Osteocyte (in vitro differentiated cells): ENCODE measurements around a stretch of chr13.

- PRO-cap: no peak
Measured at GRCh38 chr13:36417926-36418401, 14.3 kb upstream of the CCNA1 start.

DNA sequence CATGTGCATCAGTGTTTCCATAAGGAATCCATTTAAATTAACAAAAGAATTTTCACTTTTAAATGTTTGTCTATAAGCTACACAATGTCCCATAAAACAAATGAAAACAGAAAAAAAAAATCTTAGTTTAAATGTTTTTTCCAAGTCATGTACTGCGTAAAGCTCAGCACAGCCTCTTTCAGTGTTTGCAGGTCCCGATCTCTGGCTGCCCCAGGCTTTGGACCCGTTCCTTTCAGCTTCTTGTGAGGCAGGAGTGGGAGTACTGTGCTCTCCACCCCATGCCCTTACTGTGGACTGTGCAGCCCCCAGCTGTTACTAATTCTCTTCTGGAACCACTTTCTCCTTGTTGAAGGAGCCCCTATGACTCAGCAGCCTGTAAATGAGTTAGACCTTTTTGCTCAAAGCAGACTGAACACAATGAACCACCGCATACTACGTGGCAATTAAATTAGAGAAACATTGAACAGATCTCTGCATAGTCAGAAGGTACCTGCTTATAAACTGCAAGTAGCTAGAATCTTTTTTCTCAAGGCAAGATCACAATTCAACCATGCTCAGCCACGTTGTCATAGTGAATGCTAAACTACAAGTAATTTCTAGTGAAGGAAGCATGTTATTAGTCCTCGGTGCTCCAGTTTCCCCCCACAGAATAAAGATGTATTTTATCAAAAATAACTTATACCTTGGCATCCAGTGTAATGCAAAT, 39.0 kb downstream of the SERTM1 start:
- PRO-cap: no peak

GRCh38 chr13:36827912-36828719, 9.1 kb downstream of the RFXAP start:
- PRO-cap: no peak

- PRO-cap: no peak
Measured at GRCh38 chr13:36872448-36873046, 47.5 kb downstream of the SMAD9 start.

GRCh38 chr13:37106637-37106953, 1.1 kb upstream of the CSNK1A1L start:
- PRO-cap: no peak

DNA sequence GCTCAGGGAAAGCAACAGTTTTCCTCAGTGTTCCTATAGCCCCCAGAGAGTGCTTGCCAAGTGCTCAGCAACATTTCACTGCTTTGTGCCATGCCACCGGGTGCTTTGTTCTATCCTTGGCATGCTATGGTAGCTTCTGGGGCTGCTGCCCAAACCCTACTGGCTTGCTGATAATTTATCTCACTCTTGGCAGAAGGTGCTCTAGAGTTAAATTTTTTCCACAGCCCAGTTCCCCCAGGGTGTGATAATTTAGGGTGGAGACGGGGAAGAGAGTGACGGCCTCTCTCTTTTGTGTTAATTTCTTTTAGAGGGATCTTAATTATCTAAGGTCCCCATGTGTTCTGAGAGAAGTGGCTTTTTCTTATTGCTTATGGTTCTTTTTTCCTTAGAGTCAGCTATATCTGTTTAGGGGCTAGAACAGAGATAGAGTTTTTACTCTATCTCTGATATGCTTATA, 12.6 kb upstream of the CSNK1A1L start:
- PRO-cap: no peak

- PRO-cap: no peak
Measured at GRCh38 chr13:37715665-37716145, 117.1 kb upstream of the POSTN start.

DNA sequence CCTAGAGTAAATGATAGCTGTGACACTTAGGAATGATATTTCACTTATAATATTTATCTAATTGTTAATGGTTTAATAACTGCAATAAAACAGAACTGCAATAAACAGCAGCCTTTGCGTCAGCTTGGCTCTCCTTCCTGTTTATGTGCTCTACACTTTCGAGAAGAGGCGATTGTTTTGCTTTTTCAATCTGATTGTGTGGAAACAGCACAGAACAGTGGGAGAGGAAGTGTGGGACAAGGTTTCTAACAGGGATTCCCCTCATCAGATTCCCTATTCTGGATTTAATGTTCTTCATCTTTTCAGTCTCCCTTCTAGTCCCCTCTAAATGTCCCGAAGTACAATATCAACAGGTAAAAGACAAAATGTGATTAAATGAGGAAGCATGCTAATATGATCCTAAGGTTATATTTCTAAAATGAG, 17.4 kb upstream of the TRPC4 start:
- PRO-cap: no peak

DNA sequence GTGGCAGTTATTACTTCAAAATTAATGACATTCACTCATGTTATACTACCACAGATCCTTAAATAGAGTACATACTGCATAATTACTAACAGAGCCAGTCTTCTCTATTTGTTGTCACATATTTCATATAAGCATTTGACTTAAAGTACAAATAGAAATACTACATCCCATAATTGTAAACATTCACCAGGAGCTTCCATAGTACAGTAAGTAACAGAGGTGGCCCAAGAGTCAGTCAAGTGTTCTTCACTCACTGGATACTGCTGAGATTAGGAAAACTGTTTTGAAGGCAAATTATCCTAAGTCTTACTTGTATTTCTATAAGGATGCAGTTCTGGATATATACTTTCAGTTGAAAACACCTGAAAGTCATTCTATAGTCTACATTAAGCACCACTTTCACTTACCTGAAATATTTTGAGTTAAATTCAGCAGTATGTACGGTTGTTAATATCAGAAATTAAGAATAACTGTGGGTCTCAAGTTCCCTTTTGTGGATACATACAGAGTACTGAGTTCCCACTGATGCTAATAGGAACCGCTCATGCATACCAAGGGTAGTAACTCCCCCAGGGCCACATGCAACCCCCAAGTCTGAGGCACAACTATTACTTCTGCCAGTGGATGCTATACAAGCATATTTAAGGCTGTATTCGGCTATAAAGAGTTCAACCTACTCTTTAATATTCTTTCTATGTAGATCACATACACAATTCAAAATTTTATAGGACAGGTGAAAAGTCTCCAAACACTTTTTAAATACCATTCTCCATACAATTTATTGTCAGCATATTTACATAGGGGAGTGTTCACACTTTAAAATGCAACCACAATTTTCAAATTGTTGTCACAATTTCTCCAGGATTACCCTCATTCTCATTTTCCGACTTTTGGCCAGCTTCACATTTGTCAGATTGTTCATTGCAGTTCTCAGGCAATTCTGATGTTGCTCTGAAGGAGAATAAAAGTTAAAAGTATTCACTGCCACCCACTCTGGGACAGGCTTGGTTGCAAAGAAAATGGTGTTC, 20.1 kb upstream of the STOML3 start:
- PRO-cap: no peak

GRCh38 chr13:39494111-39494640, 108.8 kb downstream of the LHFPL6 start:
- PRO-cap: no peak

DNA sequence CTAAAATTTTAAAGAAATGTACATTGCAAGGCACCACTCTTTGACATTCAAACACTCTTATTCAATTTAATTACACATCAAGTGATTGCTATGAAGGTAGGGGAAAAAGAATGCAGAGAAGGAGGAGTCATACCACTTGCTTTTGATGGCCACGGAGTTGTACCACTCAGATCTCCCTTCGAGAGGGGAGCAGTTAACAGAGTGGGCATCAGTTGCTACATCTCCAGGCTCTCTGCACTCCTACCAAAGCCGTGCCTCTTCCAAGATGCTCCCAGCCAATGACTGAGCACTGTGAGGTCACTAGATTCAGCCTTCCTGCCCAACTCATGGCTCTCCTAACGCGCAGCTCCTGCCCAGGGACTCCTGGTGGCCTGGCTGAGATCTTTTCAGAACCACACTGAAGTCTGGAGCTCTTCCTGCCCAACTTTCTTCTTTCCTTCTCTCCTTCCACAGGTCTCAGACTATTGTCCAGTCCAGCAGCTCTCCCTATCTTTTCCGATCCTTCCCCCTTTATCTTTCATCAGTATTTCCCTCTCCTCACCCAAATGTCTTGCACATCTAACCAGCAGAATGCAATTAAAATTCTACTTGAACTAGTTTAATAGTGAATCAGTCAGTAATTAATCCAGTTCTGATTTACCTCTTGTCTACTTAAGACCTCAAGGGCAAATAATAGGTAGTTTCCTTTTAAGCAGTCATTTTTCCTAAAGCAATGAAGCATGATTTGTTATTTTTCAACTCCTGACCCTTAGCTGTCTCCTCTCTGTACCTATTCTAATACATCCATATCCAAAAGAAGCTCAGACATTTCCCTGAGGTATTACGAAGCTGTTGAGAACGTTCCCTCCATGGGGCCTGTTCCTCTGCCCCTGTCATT, 66.6 kb downstream of the LHFPL6 start:
- PRO-cap: no peak

DNA sequence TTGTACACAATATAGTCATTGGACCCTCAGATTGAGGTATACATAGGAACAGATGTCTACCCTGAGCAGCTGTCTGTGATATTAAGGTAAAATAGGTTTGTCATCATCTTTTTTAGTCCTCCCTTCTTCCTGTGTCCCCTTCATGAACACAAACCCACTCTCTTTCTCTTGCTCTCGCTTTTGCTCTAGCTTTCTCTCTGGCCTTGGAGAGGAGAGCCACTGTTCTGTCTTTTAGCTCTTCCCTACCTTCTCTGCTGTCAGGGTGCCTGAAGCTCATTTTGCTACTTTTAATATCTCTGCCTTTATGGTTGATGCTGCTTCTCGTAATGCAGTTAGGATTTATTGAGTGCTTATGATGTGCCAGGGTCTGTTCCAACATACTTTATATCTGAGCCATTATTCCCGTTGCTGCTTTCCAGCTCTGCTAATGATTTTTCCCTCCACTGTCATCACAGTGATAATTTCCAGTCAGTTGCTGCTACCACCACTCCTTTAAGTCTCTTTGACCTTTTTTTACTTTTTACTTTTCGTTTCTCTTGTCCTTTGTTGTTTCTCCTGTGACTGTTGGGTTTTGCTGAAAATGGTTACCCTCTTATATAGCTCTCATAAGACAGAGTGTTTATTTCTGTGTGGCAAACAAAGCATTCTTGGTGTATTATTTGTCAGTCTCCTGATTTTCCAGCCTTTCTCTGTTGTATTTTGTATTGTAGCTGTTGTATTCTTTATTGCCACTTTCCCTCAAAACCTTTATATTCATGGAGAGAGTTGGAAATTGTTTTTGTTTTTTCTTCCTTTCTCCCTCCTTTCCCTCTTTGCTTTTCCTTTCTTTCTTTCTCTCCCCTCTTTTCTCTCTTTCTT, 37.2 kb downstream of the COG6 start:
- PRO-cap: no peak

DNA sequence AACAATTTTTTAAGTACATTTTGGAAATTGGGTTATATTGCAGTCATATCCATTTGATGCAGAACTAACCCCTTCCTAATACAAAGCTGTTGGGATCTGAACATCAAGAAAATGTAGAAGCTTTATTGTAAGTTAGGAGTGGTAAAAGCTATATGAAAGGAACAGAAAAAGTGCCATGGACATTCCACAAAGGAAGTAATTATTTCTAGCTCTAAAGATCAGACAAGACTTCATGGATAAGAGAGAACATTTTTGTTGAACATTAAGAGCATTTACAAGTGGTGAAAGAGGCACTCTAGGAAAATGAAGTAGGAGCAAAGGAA, 93.9 kb downstream of the COG6 start:
- PRO-cap: no peak

DNA sequence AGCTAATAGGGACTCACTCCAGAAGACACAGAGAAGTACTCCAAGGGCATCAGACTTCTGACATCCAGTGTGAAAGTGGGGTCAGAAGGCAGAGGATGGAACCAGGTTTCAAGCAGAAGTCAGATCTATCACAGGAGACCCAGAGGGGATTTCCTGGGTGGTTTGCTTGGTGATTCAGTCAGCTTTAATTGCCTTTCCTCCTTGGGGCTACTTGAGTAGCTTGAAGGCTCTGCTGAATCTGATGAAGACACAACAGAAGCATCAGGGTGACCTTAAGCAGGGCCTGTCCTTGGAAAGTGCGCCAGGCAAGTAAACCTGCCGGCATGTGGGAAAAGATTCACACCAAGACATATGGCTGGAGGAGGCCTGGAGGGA, 300.6 kb downstream of the COG6 start:
- PRO-cap: no peak

DNA sequence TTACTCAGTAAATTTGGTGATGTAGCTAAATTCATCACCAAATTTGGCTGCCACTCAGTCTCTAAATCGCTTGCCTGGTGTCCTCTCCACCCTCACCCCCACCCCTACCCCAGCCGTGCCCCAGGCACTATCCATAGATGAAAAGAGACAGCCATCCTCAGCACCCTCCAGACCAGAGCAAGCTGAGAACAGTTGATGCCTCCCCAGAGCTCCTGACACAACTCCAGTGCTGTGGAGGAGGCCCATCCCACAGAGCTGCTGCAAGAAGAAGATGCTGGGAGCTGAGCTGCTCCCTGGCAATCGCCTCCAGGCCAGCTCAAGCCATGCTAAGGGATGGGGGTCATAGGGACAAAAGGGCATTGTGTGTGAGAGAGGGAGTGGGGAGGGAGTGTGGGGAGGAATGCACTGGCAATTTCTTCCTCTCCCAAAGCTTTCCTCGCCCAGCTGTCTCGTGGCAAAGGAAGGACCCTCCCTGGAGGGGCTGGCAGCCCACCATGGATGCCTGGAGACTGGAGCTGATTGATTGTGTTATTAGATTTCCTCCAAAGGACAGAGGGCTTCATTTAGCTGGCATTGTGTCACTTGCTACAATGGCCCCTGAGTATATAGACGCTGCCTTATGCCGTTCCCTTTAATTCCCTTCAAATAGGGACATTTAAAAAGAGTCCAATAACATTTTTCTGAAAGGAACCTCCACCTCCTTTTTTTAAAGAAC, 476.5 kb downstream of the FOXO1 start:
- PRO-cap: no peak

- PRO-cap: no peak
Measured at GRCh38 chr13:40221093-40222329, 444.9 kb downstream of the FOXO1 start.

- PRO-cap: no peak
Measured at GRCh38 chr13:40271300-40271973, 395.0 kb downstream of the FOXO1 start.

GRCh38 chr13:40402858-40403456, 263.5 kb downstream of the FOXO1 start:
- PRO-cap: no peak

- PRO-cap: no peak
Measured at GRCh38 chr13:40453129-40453674, 213.2 kb downstream of the FOXO1 start.

- PRO-cap: no peak
Measured at GRCh38 chr13:40480802-40481597, 185.4 kb downstream of the FOXO1 start.